Peritoneum (tissue), 1 donor: ENCODE measurements around the genes MALT1, ZNF532 and RAX.

DNA sequence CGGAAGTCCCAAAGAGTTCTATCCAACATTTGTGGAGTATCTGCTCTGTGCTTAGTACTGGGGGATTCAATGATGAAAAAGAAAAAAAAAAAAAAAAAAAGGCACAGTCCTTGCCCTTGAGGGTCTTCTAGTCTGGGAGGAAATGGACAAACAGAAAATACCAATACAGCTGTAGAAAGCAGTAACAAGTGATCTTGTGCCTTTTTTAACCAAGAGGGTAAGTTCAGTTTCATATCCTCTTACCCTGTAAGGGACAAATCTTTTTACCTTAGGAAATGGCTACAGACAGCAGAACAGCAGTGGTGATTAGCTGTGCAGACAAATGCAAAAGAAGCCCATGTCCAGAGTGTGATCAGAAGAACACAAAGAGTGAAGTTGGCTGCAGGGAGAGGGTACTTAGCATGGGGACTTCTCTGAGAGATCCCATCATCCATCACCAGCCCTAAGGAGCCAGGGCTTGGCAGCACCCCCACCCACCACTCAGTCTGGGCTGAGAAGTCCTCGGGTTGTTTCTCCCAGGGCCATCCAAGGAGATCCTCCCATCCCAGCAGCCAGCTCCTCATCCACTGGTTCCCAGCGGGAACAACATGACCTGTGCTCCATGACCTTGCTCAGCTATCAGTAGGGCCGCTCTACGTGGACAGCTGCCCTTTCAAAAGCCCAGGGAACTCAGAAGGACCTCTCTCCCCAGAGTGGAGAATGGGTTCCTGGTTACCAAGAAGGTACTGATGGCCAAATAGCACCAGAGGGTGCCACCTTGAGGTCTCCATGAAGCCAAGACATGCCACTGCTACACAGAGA is 102.8 kb downstream of the ALPK2 start:
- PRO-cap = no peak

GRCh38 chr18:58625609-58626454 is 3.1 kb downstream of the ALPK2 start:
- PRO-cap = no peak

GRCh38 chr18:58670787-58671874 is at the start of gene MALT1:
MALT1 (plus strand) TSS chr18:58671465.
- PRO-cap = bidirectional peak, plus-strand start at chr18:58671471, minus-strand start at chr18:58671242

DNA sequence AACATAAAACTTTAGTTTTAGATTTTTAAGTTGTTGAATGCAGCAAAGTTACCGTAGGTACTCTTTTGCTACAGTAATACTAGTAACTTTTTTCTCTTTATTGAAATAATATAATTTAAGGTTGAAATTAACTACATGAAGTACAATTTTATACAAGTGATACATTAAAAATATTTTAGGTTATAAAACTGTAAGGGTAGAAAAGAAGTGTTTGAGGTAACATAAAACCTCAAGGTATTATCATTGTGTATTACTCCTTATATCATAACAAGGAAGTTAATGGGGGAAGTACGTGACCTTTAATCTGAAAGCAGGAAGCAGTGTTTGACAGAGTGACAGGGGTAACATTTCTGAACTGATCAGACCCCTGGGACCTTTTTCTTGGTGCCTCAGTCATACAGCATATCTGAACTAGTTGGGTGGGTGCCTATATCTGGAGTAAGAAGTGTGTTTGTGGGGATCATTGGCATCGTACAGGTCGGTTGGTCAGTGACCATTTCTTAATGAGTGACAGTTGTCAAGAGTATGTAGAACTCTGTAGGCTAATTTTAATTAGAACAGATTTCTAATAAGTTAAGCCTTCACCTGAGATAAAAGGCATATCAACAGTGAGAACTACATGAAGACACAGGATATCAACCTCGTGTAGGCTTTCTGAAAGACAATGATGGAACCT is 43.0 kb downstream of the MALT1 start:
- PRO-cap = no peak

GRCh38 chr18:58864685-58865041 is at the start of gene ZNF532:
ZNF532 (plus strand) TSS chr18:58864877.
- PRO-cap = no peak

GRCh38 chr18:58865042-58865529 is 409 bp downstream of the ZNF532 start:
- PRO-cap = no peak

GRCh38 chr18:59273103-59273780 is at the start of gene RAX:
RAX (minus strand) TSS chr18:59273454.
- PRO-cap = no peak

GRCh38 chr18:59345784-59346295 is 13.2 kb downstream of the LMAN1 start:
- PRO-cap = no peak

DNA sequence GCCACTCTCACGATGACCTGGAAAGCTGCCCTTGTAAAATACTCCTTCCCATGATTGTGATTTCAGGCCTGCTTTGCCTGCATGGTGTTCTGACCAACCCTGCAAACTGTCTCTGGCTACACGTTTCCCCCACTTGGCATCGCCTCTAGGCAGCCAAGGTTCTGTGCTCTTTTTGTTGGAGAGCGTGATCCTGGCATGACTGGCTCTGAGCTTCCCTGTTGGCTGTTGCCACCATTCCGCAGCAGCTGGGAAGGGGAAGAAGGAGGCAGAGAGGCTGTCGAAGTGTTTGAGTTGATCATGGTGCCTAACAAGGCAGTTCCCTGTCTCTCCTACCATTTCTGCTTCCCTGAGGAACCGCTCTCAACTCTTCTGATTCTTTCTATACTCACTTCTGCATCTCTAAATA is 111.8 kb upstream of the LMAN1 start:
- PRO-cap = no peak

DNA sequence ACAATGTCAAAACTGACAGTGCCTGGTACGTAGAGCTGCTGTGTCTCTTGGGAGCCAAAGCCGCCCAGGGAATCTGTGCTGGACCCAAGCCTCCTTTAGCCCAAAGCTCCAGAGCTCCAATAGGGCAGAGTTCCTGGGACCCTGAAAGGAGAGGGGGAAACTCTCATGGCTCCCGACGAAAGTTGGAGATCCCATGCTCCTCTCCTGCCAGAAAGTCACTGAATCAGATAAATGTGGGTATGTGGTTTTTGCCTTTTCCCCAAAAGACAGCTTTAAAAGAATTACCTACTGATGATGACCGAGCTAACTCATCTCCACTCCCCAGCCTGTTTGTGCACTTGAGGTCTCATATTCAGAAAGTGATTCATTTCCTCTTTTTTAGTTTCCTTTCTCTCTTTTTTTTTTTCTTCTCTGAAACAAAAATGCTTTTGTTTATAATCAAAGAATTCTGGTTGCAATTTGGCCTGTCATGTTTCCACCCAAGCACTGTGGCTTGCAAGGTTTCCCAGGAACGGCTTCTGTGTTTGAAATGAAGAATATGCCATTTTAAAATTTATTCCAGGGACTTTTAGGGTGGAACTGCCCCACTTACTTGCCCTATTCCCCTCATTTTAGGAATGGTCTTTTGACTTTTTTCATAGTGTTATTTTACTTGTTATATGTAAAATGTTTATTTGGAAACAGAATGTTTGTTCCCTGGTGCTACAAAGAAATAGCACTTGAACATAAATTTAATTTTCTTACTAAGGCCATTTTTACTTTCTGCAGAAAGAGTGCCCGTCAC is 14.0 kb upstream of the PMAIP1 start:
- PRO-cap = no peak

DNA sequence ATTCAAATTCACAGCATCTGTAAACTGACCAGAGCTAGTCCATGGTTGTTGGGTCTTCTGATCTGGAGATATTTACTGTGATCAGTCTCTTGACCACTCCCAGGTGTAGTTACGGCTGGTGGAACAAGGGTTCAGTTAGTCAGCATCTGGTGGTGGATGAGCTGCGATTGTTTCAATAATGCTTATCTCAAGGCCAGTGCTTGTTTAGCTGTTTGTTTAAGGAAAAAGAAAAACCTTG is 80.5 kb downstream of the PMAIP1 start:
- PRO-cap = no peak

- PRO-cap = no peak
Measured at GRCh38 chr18:61493965-61494229, 160.7 kb downstream of the CDH20 start.

DNA sequence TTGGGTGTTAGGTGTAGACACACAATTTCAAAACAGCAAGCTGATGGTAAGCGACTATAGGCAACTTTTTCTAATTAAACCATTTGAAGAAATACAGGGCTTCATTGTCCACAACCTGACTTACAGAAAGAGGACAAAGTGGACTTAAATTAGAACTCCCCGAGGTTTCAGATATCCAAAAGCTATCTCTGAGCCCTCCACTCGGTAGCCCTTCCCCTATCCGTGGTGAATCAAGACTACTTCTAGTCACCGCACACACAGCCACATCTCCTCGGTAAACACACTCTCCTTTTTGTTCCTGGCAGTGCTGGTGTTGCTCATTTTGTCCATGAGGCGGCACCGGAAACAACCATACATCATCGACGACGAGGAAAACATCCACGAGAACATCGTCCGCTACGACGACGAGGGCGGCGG is 220.7 kb downstream of the CDH20 start:
- PRO-cap = no peak

DNA sequence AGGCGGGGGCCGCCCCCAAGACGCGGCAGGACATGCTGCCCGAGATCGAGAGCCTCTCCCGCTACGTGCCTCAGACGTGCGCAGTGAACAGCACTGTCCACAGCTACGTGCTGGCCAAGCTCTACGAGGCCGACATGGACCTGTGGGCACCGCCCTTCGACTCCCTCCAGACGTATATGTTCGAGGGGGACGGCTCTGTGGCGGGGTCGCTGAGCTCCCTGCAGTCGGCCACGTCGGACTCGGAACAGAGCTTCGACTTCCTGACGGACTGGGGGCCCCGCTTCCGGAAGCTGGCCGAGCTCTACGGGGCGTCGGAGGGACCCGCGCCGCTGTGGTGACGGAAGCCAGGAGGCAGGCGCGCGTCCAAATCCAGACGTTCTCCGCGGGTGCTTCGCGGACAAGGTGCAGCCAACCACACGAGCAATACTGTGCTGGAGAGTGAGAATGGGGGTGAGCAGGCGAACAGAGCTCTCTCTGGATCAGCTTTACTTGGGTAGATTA is 221.2 kb downstream of the CDH20 start:
- PRO-cap = no peak

GRCh38 chr18:61652153-61652500 is 240.7 kb downstream of the RNF152 start:
- PRO-cap = no peak

DNA sequence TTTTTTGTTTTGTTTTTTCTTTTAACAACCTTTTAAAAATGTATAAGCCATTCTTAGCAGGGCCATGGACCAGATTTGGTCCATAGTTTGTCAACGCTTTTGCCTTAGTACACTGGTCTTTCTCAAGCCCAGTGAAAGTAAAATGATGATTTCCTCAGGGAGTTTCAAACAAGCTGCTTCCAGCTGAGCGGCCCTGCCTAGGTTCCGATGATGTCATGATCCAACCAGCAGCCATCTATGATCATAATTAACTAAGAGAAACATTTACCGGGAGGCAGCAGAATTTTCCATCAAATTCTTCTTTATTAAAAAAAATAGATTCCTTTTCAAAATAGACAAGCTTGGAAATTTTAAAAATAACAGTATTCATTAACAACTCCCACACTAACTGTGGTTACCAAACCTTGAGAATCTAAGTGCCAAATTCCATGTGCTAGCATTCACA is 149.0 kb downstream of the RNF152 start:
- PRO-cap = no peak

DNA sequence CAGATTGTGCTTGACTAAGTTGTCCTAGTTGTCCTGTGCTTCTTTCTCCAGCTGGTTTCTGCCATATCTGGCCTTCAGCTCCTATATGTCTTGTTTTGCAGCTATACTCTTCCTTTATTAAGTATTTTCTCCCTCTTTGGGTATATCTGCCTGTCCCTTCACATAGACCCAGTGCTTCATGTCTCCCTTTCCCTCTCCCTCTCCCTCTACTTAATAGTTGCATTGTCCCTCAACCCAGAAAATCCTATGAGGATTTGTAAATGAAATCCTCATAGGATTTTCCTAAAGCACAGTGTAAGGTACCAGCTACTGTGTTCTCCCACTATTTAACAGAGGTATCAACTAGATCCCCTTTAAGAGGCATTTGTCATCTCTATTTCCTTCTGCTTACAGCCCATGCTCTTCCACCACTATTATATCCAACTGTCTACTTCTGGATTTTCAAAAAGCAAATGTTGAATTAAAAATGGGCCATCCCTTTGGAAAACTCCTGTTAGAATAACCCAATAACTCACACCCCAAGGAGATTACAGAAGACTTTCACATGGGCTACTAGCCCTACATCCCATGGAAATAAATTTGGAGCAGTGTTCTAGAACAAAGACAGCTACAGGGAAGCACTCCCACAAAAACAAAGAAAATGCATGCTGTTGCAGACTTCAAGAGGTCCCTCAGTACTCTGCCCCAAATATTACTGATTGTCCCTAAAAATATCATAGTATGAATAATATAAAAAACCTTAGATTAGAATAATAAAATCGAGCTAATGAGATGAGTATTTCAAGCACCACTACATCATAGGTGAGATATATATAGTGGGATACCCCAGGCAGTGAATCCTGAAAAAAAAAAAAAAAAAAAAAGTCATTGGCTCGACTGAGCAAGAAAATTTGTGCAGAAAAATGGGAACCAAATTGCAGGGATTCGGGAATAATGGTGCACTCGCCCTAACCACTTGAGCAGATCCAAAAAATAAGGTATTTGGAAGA is 83.5 kb downstream of the RNF152 start:
- PRO-cap = no peak

DNA sequence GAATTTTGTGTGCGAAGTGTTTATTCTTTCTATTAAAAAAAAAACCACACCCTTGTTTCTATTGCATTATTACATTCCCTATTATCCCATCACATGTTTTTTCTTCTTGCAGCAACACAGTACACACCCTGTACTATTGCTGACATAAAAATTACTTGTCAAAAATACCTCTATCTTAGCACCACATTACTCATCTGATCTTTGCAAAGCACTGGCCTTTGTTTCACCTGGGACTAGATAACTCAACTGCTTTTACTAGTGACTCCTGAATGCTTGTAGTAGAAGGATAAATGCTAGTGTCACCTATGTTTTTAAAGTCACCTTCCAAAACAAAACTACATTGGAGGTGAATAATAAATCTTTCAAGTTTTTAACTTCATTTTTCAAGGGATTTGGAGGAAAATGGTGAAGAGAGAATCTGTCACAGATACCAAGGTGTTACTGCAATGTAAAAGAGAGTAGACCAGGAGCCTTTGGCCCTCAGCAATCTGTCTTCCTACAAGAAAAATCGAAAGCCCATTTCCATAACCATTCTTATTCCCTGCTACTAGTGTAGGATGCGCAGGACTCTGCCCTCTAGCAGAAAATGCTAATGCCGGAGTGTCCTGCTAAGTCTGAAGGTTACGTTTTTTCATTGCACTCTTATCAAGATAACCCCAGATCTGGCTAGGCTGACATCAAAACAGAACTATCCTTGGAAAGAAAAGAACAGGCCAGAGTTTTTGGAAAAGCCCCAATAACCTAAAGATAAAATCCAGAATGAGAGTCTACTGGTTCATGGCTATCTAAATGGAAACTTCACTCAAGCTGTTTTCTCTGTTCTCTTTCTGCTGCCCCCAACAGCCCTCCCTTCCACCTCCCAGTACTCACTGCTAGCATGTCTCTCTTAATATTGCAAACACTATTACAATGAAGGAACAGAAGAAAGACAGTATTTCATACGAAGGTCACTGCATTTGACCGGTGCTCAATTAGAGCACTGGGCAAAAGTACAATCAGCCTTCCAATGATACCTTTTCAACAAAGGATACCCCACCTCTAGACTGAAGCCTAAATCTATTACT is 1.1 kb downstream of the RNF152 start:
- PRO-cap = no peak

DNA sequence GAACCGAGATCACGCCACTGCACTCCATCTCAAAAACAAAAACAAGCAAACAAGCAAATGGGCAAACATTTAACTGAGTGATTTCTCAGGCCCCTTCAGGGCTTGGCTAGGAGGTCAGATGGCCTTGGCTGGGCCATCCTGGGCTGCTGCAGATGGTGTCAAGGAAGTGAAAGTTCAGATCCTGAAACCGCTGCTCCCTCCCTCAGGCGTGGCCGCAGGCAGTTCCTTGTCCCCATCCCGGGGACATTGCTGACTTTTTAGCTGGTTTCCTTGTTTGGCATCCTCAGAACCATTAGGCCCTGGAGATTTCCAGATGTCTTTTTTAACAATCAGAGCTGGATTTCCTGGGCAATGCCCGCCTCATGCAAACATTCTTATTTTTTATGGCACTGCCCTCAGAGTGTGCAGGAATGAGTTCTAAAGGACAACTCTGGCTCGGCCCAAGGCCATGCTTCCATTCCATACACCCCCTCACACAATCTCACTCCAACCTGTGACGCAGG is 86.2 kb upstream of the ZCCHC2 start:
- PRO-cap = no peak

- PRO-cap = no peak
Measured at GRCh38 chr18:62437523-62438439, 85.0 kb upstream of the ZCCHC2 start.